ENCODE measurements around the genes GJB6 and SPATA13.

GRCh38 chr13:18628220-18628744 is 553.3 kb downstream of the TUBA3C start:
- PRO-cap: no peak
- RAMPAGE, long total RNA, 3 experiments: no peak in any of the 3 experiments

DNA sequence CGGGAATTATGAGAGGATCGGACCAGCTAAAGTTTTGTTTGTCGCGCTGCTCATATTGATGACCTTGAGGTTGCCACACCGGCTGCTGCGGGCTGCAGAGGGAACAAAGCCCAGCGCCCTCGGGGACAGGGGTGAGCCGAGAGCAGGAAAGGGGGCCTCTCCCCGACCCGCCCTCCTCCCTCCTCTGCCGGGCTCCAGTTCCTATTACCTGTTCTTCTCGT is 162.7 kb upstream of the TUBA3C start:
- PRO-cap: no peak
- RAMPAGE, long total RNA, 3 experiments: no peak in any of the 3 experiments

- PRO-cap: no peak
- RAMPAGE, long total RNA, 3 experiments: no peak in any of the 3 experiments
These were observed 163.2 kb upstream of the TUBA3C start for GRCh38 chr13:19344588-19345423.

GRCh38 chr13:19633878-19634403 is 482 bp downstream of the MPHOSPH8 start:
- PRO-cap: unidirectional peak, minus-strand start at chr13:19634250; unidirectional peak, minus-strand start at chr13:19634263
- RAMPAGE, long total RNA, 3 experiments: no peak in any of the 3 experiments

DNA sequence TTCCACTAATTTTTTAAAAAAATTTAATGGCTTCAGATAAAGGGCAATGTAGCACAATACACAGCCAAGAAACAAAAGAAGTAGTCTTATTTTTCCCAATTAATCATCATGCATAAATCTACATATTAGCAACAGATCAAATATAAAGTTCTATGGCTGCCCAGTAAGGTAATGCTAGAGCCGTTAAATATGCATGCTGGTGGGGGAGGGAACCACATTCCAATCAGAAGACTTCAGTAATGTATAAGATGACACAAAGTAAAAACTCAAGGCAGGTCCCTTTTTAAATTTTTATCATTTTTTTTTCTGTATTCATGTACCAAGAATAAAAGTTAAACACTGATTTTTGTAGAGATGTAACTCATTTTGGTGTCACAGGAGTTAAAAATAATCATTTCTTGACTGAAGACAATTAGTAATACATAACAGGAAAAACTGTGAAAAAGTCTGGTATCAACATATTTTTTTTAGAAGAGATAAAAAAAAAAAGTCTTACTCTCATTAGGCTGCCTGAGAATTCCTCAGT is 62.0 kb downstream of the MPHOSPH8 start:
- PRO-cap: no peak
- RAMPAGE, long total RNA, 3 experiments: no peak in any of the 3 experiments

GRCh38 chr13:19864607-19865235 is 1.3 kb upstream of the ZMYM5 start:
- PRO-cap: unidirectional peak, minus-strand start at chr13:19864935
- RAMPAGE, long total RNA, 3 experiments: no peak in any of the 3 experiments

DNA sequence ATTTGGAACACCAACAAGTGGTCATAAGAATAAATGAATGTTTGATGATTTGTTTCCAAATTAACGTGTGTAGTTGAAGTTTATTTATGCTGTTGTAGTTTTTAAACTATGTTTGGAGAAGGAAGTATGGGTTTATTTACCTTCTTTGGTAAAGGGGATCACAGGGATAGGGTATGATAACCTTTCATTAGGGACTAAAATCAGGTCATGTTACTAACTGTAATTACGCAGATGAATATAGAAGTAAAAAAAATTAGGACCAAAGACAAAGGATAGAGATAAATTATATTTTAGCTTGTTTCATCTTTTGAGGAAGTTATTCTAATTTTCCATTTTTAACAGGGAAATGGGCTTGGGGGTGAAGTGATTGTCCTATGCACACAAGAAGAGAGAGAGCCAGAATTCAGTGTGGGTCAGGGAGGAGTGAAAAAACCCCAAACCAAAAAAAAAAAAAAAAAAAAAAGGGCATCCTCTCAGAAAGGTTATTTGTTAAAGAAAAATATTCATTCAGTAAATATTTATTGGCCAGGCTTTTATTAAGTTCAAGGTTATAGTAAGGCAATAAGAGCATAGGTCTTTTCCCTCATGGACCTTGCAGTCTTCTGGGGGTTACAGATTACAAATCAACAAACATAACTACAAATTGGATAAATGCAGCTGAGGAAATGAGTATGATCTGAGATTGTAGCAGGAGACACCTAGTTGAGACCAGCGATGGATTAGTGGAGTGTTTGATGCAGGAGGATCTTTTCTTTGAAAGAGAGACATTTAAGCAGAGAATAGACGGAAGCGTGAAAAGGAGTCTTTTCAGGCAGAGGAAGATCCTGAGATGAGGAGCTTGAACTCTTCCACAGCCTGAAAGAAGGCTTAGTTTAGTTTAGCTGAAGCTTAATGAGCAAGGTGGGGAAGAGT is 11.9 kb downstream of the ZMYM2 start:
- PRO-cap: no peak
- RAMPAGE, long total RNA, 3 experiments: no peak in any of the 3 experiments

- PRO-cap: unidirectional peak, plus-strand start at chr13:20065794
- RAMPAGE, long total RNA, 3 experiments: no peak in any of the 3 experiments
These were observed 95.3 kb downstream of the GJA3 start for GRCh38 chr13:20065531-20065946.

DNA sequence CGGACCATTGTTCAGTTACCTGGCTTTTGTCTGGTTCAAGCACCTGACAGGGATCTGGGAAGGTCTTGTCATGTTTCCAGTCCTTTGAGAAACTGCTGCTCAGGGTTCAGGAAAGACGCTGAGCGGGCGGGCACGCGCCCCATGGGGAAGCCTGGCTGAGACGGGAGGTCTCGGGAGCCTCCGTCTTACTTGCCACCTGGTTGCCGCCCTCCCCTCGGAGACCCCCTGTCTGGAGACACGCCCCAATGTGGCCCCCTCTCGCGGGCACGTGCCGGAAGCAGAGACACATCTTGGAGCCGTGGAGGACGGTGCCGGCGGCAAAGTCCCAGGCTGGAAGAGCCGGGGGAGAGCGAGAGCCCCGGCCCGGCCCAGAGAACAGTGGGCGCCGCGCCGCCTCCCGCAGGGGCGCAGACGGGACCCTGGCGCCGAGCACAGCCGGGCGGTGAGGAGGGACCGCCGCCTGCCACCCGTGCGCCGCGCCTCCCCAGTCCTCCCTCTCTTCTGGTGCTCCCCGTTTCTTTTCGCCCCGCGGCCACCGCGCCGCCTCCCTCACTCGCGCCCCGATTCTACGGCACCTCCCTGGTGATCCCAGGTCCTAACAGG is 15.6 kb downstream of the GJB2 start:
- PRO-cap: no peak
- RAMPAGE, long total RNA, 3 experiments: no peak in any of the 3 experiments

GRCh38 chr13:20231778-20232646 is at the start of gene GJB6:
GJB6 (minus strand) TSS chr13:20232319.
- PRO-cap: no peak
- RAMPAGE, long total RNA, 3 experiments: no peak in any of the 3 experiments

DNA sequence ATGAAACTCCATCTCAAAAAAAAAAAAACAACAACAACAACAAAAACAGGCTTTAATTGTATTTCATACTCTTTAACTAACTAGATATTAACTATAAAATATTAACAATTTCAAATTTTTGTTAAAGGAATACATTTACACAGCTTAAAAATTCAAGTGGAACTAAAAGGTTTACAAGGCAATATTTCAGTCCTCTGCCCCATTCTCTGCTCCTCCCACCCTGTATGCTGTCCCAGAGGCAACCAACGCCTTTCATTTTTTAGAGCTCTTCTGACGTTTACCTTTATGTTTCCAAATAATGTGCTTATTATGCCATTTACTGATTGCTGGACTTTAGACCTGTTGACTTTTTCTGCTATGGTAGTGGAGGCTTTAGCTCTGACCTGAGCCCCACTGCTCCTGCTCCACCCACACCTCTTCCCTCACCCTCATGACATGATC is 31.1 kb upstream of the GJB6 start:
- PRO-cap: no peak
- RAMPAGE, long total RNA, 3 experiments: no peak in any of the 3 experiments

DNA sequence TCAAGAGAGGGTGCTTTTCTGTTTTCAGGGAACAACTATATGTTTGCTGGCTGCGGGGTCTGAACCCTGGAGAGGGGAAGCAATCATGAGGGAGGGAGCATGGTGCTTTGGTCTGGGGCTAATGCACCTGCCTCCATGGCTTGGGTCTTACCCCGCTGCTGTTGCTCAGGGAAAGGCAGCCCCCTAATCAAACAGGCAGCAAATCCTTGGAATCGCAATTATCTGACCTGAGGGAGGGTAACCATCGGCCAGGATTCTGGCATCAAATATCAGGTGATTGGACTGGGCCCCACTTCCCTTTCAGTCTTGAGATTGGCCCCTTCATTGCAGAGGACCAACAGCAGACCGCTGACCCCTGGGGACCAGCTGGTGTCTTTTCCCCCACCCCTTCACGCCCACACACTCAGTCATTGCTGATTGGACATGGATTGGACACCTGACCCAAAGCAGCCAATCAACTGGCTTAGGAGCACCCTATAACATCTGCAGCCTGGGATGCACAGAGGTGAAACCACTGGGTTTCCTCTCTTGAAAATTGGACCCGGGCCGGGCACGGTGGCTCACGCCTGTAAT is 5.3 kb downstream of the CRYL1 start:
- PRO-cap: no peak
- RAMPAGE, long total RNA, 3 experiments: no peak in any of the 3 experiments

DNA sequence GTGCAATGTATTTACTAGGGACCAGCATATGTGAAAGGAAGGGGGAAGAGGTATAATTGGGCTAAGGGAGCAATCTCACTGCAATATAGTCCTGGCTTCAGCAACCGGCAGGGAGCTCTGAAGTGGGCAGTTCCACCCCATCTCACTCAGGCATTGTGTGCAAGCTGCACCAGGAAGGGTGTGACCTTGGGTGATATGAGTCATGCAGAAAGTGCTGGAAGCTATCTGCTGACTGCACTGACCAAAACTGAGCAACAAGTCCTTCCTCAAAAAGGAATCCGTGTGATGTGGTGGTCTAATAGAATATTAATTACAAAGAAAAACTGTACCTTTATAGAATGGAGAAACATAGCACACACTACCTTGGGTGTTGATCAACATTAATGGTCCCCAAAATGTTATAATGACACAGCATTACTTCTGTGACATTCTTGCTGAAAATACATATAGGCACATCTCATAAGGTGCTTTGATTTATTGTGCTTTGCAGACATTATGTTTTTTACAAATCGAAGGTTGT is 23.2 kb downstream of the ZDHHC20 start:
- PRO-cap: bidirectional peak, plus-strand start at position 244 of the sequence, minus-strand start at position 155 of the sequence
- RAMPAGE, long total RNA, 3 experiments: no peak in any of the 3 experiments

GRCh38 chr13:21637250-21637546 is 33.2 kb upstream of the MICU2 start:
- PRO-cap: no peak
- RAMPAGE, long total RNA, 3 experiments: no peak in any of the 3 experiments

- PRO-cap: bidirectional peak, plus-strand start at chr13:21673963, minus-strand start at chr13:21673880; unidirectional peak, plus-strand start at chr13:21674488
- RAMPAGE, long total RNA, 3 experiments: start-site peak on the plus strand in 3 of 3 experiments, at chr13:21674161-21674185 at its widest, 5 to 10 reads per replicate
These were observed 2.9 kb downstream of the FGF9 start for GRCh38 chr13:21673365-21674584.

GRCh38 chr13:21893845-21894444 is 223.1 kb downstream of the FGF9 start:
- PRO-cap: no peak
- RAMPAGE, long total RNA, 3 experiments: no peak in any of the 3 experiments

DNA sequence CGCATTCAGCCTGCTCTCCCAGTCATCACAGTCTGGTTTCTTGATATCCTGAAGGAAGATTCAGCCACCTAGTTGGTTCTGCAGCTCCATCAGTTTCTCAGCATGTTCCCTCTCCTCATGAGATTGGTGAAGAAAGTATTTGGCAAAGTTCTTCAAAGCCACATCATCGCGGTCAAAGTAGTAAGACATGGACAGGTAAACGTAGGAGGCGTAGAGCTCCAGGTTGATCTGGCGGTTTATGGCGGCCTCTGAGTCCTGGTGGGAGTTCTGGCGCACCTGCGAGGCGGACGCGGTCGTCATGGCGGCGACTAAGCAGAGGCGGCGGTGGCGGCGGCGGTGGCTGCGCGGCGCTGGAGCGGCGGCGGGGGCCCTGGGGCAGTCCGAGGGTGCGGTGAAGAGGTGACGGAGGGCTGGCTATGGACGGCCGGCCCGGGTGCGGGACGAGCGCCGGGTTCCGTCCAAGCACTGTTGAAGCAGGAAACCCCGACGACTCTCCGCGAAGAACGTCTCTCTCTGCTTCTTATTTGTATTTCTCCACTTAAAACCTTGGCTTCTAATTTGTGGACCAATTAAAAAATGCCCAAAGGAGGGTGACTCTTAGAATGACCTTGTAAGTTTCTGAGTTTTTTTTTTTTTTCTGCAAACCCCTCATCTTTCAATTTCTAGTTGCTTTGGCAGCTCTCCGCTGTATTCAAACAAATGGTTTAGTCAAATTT is 484.3 kb upstream of the SGCG start:
- PRO-cap: no peak
- RAMPAGE, long total RNA, 3 experiments: no peak in any of the 3 experiments

- PRO-cap: no peak
- RAMPAGE, long total RNA, 3 experiments: no peak in any of the 3 experiments
These were observed 78.2 kb downstream of the SACS start for GRCh38 chr13:23355130-23355905.

DNA sequence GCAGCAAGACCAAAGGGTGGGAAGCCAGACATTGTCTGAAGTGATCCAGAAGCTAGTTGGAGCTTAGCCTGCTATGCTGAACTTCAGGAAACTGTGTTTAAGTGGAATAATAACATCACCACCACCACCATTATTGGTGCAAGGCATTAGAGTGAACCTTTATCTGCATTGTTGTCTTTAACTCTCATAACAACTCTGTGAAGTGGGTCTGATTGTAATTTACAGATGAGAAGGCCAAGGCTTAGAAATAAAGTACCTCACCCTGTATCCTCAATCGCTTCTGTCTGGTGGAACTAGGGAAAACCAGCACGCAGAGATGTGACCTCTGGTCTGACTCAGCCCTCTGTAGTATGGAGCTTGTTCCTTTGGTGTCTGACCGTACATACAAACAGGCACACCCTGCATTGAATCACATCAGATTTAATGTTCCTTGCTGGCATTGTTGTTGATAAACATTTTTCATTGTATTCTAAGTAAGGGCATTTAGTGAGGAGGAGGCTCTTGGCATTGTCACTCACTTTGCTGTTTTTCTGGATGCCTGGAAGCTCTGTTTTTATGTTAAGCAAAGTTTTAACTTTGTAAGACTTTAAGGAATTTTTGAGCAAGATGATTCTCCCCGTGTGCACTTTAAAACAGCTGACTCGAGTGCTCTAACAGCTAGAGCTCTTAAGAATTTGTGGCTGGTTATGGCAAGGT is 89.1 kb upstream of the SPATA13 start:
- PRO-cap: unidirectional peak, minus-strand start at position 352 of the sequence
- RAMPAGE, long total RNA, 3 experiments: no peak in any of the 3 experiments

DNA sequence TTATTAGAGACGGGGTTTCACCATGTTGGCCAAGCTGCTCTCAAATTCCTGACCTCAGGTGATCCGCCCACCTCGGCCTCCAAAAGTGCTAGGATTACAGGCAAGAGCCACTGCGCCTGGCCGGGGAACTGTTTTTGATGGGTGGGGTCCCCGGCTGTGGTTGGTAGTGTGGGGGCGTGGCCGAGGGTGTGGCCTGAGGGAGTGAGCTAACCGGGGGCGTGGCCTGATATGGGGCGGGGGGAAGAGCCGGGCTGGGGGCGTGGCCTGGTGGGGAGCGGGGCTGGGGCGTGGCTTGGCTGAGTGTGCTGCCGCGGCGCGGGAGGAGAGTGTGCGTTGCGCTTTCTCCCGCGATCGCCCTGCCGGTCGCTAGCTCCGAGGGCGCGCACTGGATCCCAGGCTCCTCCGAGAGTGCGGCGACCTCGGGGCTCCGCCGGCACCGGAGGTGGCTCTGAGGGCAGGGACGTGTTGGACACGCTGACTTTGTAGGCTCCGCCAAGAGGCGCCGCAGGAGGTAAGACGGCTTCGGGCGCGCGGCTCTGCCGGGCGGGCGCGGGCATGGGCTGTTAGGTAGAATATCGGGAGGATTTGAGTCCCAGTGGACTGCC is at the start of gene SPATA13:
SPATA13 (plus strand) TSS at position 299 of the 605 bp plus-strand sequence.
- PRO-cap: bidirectional peak, plus-strand start at position 303 of the sequence, minus-strand start at position 136 of the sequence
- RAMPAGE, long total RNA, 3 experiments: start-site peak on the plus strand in 1 of 3 experiments, centred at position 314 of the sequence, 14 reads per replicate